Bronchus (tissue), 1 donor: ENCODE results near the gene UQCRFS1.

- PRO-cap, result no peak
Observed at GRCh38 chr19:21600743-21601176, 95.4 kb downstream of the ZNF429 start.

DNA sequence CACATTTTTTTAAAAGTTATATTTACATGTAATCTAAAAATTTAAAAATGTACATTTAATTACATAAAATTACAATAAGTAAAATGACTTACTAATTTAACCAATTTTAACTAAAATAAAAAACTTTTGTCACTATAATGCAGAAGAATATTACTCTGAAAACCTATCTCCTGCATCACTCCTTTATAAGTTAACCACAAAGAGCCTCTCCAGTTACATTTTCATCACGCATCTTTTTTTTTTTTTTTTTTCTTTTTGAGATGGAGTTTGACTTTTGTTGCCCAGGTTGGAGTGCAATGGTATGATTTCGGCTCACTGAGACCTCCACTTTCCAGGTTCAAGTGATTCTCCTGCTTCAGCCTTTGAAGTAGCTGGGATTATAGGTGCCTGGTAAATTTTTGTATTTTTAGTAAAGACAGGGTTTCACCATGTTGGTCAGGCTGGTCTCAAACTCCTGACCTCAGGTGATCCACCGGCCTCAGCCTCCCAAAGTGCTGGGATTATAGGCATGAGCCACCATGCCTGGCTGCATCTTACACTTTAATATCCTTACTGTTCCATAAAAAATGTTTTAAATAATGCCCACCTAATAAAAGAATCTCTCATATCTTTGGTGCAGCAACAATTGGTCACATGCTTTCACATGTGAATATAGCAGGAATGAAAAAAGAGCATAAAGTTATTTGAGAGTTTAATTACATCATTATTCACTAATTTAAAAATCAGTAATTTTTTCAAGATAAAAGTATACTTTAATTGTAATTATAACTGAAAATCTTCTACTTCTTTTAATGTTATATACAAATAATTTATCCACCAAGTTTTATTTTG lies 29.8 kb downstream of the ZNF43 start:
- PRO-cap, result no peak

DNA sequence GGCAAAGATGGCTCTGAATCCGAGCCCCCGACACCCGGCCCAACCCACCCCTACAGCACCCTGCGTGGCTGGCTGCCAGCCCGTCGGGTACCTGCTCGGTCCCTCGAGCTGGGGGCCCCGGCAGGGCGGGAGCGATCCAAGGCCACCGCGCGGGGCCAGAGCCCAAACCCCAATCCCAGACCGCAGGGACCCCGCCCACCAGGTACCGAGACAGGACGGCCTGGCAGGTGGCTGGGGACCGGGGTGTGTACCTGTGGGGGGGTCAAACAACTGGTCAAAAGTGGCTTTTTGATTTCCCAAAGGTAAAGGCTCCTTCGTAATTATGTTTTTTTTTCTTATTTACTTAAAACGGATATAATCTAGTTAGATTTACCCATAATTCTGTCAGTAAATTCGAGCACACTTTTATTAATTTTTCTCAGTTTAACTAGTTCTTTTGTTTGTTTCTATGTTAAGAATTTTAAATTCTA lies 6.4 kb upstream of the ZNF98 start:
- PRO-cap, result no peak

DNA sequence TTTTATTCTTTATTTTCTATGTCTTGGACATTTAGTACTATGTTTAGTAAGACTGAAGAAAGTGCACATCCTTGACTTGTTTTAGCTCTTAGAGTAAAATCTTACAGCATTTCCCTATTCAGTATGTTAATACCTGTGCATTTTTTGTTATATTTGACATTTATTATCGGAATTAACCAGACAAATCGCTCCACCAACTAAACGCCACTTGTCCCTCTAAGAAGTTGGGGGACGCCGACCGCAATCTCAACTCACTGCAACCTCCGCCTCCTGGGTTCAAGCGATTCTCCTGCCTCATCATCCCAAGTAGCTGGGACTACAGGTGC lies 60.5 kb downstream of the ZNF492 start:
- PRO-cap, result no peak

DNA sequence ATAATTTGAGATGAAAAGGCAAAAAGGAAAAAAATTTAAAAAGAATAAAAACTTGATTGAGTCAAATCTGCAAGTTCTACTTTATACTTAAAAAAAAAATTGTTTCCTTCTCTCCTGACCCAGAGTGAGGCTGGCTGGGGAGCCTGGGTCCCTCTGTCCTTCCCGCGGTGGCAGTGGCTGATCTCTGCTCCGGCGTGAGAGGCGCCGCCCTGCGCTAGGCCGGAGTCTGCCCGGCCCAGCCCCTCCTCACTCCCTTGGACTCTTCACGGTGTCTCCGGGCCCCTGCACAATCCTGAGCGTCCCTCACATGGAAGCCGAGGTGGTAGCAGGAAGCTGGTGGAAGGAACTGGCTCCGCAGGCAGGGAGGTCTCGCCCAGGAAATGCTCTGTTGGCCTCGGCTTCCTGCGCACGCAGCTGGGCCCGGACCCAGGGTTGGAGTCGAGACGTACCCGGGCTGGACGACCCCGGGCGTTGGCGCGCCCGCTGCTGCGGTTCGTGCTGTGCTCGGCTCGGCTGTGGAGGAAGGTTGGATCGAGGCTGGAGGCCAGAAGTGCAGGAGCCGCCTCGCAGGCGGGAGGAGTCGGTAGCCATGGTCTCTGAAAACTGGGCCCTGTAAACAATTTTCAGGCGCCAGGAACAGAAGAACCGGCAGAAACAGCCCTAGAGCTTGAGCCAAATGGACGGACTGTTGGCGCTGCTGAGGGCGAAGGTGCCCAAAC lies 46.4 kb downstream of the ZNF724 start:
- PRO-cap, result no peak

DNA sequence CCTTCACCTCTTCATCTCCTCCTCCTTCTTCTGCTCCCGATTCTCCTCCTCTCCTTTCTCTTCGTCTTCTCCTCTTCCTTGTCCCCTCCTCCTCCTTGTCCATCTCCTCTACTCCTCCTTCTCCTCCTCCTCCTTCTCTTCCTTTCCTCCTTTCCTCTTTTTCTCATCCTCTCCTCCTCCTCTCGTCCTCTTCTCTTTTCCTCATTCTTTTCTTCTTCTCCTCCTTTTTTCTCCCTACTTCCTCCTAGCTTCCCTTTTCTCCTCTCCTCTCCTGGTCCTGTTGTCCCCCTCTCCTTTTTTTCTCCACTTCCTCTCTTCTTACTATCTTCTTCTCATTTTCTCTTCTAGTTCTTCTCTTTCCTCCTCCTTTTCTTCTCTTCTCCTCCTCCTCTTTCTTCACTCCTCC lies 71.3 kb downstream of the ZNF91 start:
- PRO-cap, result no peak

GRCh38 chr19:24001106-24001748 lies 85.8 kb upstream of the ZNF254 start:
- PRO-cap, result no peak

DNA sequence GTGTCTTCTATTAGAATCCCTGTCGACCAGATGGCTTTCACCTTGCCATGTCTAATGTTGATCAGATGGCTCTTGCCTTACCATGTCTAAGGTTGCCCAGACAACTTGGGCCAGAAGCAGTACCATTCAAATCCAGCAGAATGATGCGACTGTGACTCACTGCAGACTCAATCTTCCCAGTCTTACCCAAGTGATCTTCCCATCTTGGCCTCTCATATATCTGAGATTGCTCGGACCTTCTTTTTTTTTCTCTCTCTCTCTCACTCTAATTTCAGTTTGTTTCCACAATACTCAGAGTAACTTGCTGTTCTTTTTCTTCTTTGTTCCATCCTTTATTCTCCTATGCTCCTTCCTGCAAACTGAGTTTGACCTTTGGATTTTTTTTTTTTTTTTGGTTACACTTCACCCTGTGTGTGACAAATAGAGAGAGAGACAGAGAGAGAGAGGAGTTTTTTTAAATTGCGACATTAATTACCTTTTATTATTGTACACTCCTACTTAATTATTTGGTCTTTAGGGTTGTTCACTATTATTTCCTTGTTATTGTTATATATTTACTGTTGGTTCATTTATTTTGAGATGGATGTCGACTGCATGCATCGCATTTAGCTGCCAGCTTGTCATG lies 1441.3 kb downstream of the UQCRFS1 start:
- PRO-cap, result no peak

DNA sequence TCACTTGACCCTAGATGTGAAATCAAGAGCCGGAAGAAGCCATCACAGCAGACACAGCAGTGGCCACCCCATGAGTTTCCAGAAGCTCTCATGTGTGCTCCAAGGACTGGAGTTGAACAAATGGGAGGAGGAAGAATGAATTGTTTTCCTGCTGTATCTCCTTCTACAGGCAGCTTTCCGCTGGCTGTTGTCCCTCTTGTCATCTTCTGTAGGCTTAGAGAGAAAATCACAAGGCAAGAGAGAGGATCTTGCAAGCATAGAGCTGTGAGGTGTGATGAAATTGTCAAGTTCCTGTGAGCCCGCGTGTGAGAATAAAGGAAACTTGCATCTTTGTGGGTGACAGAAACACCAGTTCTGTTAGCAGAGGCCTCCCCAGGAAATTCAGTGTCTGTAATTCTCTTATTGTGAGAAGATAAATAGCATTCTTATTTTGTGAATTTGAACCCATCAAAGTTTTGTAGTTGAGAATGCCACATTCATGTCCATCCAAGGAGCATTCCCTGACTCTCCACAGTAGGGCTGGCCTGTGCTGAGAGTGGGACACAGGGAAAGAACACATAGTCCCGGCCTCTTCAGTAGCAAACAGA lies 711.7 kb downstream of the UQCRFS1 start:
- PRO-cap, result no peak

- PRO-cap, result no peak
Observed at GRCh38 chr19:28534795-28535853, 677.8 kb downstream of the UQCRFS1 start.

DNA sequence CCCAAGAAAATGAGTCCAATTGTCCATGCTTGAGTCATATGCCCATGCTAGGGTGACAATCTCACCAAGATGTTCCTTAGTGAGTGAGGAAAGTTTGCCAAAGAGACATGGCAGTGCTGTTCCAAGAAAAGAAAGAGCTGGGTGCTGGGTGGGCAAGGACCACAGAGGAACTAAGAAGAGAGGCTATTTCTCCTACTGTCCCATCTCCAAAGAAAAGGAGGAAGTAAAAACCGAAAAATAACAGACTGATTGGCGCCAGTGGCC lies 606.8 kb downstream of the UQCRFS1 start:
- PRO-cap, result no peak

DNA sequence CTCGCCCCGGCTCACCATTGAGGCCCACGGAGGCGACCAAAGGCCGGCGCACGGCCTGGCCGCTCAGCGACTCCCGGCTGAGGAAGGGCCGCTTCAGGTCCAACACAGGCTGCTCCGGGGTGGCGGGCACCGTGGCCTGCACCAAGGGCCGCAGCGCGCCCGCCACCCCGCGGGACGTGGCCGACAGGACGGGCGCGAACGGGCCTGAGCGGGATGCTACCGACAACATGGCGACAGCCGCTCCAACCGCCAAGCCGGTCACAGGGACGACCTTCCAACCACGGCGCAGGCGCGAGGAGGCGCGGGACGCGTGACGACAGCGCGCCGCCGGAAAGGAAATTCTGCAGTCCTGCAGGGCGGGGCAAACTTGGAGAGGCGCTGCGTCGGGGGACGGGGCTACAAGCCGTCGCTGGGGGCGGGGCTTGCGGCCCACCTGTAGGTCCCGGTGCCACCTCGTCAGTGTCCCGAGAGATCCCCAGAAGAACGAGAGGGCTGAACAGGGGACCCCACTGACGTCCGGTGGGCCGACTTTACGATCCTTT lies at the start of gene UQCRFS1:
UQCRFS1 (minus strand) TSS at position 262 of the 542 bp plus-strand sequence.
- PRO-cap, result bidirectional peak, plus-strand start at position 459 of the sequence, minus-strand start at position 253 of the sequence

DNA sequence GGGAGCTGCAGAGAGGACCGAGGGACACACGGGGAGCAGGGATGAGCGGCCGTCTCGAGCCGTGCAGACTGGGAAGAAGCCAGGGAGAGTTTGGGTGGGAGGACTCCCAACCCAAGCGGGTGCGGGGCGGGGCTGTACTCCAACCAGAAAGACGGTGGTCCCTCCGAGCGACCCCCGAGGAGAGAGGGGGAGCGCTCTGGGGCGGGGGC lies 215 bp upstream of the VSTM2B start:
- PRO-cap, result no peak

GRCh38 chr19:29761225-29761455 lies 46.1 kb upstream of the C19orf12 start:
- PRO-cap, result no peak

GRCh38 chr19:29837462-29837932 lies 25.7 kb downstream of the CCNE1 start:
- PRO-cap, result no peak

DNA sequence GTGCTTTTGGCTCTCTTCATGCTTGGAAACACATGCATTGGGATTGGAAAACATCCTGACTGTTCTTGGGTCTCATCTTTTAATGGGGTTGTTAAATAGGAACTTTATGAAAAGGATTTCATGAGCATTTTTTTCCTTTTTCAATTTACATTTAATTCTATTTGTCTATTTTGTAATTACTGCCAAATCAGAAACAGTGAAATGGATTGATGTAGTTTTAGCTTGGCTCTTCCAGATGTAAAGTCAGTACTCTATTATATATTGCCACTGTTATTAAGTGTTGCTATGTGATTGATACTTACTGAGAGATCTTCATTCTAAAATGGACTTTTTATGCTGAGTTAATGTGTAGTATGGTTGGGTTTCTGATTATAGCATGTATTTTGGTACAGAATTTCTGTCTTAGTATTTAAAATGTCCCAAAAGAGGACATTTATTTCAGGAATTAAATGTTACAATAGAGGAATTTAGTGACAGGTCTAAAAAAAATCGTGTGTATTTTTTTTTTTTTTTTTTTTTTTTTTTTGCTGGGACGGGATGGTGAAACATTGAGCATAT lies 27.7 kb downstream of the URI1 start:
- PRO-cap, result no peak

GRCh38 chr19:30011936-30012488 lies 70.0 kb downstream of the URI1 start:
- PRO-cap, result no peak

GRCh38 chr19:30340167-30340511 lies 32.0 kb upstream of the ZNF536 start:
- PRO-cap, result no peak

DNA sequence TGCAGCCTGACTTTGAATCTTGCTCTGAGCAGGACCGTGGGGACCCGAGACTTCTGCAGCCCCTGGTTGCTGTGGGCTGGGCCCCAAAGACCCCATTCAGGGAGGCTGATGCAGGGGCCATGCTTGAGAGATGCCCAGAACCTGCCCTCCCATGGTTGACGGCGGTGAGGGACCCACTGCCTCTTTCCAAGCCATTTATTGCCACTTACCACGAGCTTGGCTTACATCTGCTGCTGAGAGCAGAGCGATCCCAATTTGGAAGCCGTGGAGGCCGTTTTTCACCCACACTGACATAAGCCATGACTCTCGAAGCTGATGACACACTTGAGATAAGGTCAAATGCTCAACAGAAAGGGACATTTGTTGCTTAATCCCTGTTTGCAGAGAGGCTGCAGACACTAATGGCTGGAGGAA lies 15.1 kb downstream of the ZNF536 start:
- PRO-cap, result no peak

GRCh38 chr19:30719248-30720319 lies 347.4 kb downstream of the ZNF536 start:
- PRO-cap, result bidirectional peak, plus-strand start at chr19:30719634, minus-strand start at chr19:30719571